Placental epithelial cell (primary cell): Measurements from ENCODE around the genes CROCC, PADI2 and PADI1.

GRCh38 chr1:16764098-16764585 lies 157.6 kb upstream of the CROCC start:
- CAGE, long polyA plus RNA, result no peak

- CAGE, long polyA plus RNA, result no peak
These were observed 7.9 kb upstream of the CROCC start for GRCh38 chr1:16913780-16914373.

DNA sequence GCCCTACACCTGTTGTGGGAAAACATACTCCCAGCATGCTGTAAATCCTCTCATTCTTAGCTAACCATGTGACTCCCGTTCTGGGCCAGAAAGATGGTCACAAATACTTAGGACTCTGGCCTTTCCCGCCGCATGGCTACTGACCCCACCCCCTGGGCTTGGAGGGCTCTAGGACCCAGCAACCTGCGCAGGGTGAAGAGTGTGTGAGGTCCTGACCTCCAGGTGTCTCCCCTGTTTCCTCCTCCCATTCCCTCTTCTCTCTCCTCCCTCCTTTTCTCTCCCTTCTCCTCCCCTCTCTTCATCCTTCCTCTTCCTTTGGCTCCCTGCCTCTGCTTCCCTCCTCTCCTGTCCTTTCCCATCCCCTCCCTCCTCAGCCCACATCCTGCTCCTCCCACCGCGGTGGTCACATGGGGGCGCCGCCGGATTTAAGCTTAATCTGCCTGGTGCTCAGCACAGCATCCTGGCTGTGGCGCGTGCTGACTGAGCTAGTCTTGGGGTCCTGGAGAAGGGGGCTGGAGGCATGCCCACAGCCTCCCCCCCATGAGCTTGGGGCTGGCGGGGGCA lies at the start of gene CROCC:
Gene CROCC (plus strand): TSS at position 453 of the 564 bp plus-strand sequence.
- CAGE, long polyA plus RNA, result no peak

GRCh38 chr1:16955673-16956339 lies 24.6 kb downstream of the MFAP2 start:
- CAGE, long polyA plus RNA, result no peak

GRCh38 chr1:17089368-17090026 lies 29.8 kb downstream of the PADI2 start:
- CAGE, long polyA plus RNA, result no peak

DNA sequence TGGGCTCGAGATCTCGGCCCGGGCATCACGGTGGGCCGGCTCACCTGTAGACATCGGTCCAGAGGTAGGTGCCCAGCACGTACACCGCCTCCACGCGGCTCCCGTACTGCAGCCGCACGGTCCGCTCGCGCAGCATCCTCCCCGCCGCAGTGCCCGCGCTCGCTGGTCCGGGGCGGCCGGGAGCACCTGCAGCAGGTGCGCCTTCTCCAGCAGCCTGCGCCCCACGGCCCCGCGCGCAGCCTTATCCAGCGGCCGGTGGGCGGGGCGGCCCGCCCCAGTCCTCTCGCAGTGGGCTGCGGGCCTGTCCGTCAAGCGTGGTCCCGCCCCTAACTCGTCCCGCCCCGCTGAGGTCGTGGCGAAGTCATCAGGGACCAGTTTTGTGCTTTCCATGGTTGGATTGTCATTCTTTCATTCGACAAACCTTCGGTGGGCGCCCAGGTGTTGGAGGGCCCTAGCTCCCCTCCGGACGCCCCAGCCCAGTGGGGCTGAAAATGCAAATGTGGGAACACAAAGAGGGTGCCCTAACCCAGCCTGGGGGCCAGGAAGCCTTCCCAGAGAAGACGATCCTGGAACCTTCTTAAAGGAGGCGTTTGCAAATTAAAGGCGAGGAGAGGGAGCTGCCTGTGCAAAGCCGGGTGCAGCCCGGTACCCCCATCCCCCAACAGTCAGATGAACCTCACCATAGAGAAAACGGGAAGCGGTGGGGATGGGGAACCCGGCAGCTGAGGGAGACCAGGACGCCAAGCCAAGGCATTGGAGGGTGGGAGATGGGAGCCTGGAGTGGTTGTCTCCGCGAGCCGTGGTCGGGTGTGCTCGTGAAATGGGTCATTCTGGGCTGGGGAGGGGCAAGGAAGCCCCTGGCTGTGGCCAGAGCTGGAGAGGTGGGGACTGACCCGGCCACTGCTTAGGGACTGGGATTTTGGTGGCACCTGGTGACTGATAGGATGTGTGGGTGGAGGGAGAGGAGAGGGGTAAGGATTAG lies at the start of gene PADI2:
Gene PADI2 (minus strand): TSS at position 216 of the 982 bp plus-strand sequence.
- CAGE, long polyA plus RNA, result no peak

DNA sequence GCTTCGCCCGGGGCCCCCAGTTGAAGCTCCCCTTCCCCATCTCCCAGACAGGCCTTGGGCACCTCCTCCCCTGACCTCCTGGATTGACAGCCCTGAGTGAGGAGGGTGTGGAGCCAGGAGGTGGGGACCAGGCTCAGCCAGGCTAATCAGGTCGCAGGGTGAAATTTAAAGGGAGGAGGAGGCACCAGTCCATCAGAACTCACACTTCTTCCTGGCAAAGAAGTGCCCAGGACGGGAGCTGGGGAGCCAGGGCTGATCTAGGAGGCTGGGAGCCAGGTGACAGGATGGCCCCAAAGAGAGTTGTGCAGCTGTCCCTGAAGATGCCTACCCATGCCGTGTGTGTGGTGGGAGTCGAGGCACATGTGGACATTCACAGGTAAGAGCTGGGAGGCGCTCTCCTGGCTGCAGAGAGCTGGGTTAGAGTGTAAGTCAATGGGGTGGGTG lies at the start of gene PADI1:
Gene PADI1 (plus strand): TSS at position 195 of the 444 bp plus-strand sequence.
- CAGE, long polyA plus RNA, result no peak

DNA sequence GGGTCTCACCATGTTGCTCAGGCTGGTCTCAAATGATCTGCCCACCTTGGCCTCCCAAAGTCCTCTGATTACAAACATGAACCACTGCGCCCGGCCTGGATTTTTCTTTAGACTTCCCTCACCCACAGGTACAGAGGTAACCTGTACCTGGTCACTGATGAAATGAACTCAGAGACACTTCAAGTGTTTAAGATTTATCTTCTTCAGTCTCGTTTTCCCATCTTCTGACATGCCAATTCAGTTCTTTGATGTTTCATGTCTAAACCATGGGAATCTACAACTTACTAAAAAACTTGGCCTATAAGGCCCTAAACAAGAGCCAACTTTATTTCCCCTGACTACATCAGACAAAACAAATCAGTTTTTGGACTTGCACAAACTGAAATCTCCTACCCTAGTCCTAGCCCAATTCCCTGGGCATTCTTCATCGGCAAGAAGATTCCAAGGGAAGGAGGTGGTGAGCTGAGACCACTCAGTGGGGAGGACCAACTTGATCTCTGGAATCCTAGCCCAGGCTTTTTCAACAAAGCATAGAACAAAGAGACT lies 24.6 kb downstream of the RCC2 start:
- CAGE, long polyA plus RNA, result no peak

DNA sequence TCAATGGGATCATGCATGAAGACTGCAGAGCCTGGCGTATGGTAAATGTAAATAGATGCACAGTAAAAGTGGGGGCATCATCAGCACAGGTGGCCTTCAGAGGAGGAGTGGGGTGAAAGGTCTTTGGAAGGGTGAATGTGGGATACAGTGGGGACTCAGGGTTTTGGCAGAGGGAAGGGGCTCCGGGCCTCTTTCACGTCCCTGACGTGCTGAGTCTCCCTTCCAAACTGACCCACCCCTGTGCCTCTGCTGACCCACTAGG lies 8.5 kb upstream of the ARHGEF10L start:
- CAGE, long polyA plus RNA, result no peak

DNA sequence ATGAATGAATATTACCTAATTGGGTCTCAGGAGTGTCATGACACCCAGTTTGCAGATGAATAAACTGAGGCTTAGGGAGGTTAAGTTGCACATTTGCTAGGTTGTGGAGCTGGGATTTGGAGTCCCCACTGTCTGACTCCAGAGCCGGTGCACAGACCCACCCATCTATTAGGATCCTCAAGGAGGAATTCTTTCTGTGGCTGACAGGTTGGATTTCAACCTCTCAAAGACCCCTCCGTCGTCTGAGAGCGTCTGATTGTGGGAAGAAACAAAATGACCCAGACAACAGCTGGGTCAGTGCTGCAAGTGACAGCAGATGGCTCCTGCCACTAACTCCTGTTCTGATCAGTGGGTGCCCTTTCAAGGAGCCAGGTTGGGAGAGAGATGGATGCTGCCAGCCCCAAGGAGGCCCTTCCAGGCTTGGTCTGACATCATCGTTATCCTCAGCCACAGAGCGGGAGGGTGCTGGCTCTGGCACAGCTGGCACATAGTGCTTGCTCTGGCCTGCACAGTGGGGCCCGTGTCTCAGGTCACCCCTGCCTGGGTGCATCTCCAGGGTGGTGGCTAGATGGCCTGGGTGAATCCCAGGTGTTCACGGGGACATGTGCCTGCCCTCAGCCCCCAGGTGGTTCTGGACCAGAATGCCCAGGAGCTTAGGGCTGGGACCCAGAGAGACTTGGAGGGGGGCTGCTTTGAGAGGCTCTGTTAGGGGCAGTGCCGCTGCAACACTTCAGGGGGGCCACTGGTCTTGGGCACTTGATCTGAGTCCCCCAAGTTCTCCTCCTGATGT lies 24.3 kb downstream of the ARHGEF10L start:
- CAGE, long polyA plus RNA, result no peak

GRCh38 chr1:17584082-17584839 lies 44.8 kb downstream of the ARHGEF10L start:
- CAGE, long polyA plus RNA, result no peak

DNA sequence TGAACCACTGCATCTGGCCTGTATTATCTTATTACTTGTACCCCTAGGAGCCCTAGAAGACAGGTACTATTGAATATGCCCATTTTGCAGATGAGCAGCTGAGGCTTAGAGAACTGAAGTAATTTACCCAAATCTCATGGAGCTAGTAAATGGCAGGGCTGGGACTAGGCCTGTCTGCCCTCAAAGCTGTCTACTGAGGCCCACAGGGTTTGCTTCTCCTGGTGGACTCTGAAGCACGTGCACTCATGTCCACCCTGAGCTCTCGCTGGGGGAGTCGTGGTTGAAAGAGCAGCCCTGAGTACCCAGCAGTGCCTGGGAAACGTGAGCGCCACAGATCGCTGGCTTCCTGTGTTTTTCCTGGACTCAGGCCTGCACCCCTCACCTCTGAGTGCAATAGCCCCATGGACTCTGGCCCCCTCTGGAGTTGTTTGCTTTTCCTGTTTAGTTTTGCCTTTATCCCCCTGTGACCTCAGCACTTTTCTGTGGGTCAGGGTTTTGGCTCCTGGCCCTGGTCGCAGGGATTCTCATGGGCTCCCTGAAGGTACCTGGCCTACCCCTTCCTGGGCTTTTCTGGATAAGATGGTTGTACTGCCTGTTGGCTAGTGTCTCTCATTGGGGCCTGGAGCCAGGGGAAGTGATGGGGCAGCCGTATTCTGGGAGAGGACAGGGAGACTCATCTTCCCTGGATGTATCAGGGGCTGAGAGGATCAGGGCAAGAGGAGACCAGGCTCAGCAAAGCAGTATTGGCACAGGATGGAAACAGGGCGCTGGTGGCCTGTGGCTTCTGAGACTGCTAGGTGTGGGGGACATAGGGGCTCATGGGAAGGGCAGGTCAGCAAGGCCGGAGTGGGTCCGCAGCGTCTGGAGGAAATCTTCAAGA lies 52.6 kb downstream of the ARHGEF10L start:
- CAGE, long polyA plus RNA, result no peak

GRCh38 chr1:17654326-17655074 lies 100.6 kb upstream of the ACTL8 start:
- CAGE, long polyA plus RNA, result no peak

DNA sequence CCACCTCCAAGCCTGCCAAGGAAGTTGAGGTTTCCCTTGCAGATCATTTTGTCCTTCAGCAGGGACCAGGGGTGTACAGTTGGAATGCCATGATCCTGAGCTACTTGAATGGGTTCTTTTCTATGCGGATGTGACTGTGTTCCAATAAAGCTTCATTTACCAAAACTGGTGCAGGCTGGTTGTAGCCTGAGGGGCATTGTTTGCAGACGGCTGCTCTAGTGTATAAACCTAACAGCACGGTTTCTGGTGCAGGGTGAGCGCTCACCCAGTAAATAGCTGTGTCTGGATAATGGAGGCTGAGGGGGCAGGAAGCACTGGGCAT lies 72.8 kb upstream of the ACTL8 start:
- CAGE, long polyA plus RNA, result no peak

DNA sequence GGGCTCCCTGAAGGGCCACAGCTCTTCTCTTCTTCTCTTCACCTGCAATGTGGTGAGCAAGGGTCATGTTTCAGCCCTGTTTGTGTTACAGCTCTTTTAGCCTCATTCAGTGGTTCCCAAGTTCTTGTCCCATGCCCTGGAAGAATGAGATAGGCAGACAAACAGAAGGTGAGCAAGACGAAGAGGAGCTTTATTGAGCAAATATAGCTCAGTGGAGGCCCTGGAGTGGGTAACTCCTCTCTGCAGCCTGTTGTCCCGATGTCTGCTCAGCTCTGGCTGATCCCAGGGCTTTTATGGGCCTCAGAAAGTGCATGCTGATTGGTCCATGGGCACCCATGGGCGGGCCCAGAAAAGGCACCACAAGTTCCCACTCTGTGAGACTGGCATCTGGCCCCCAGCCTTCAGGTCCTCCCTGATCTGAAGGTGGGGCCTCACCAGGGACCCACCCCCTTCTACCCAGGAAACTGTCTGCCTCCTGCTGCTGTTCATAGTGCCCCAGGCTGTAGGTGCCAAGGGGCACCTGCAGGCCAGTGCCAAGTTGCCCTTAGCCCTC lies 35.2 kb downstream of the ACTL8 start:
- CAGE, long polyA plus RNA, result no peak

DNA sequence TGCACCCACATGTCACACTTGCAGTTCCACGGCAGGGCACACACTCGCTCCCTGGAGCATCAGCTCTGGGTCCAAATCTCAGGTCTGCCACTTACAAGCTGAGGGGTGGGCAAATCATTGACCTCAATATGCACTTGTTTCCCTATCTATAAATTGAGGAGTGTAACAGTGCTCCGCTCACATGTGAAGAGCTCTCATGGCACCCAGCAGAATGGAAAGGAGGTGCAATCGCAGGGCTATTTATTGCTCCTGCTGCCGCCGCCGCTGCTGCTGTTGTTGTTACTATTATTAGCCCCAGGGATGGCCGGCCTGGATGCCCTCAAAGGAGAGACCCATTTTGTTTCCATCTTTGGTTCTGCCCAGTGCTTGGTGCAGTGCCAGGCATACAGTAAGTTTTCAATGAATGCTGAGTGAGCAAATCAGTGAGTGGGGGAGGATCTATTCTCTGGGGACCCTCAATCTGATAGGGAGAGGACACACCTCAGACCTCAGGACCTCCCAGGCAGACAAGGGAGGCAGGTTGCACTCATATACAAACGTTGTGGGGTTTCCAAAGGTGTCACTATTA lies 136.1 kb downstream of the ACTL8 start:
- CAGE, long polyA plus RNA, result no peak

GRCh38 chr1:18481418-18481764 lies 661 bp downstream of the KLHDC7A start:
- CAGE, long polyA plus RNA, result no peak

DNA sequence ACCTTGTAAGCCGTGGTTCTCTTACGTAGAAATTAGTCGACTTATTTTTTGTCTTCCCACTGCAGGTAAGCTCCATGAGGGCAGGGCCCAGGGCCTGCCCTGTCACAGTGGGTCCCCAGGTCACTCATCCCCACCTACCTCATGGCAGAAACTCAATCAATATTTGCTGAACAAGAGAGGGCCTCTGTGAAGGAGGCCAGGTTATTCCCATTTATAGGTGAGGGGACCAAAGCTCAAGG lies 58.4 kb upstream of the PAX7 start:
- CAGE, long polyA plus RNA, result no peak

- CAGE, long polyA plus RNA, result no peak
These were observed 11.7 kb upstream of the TAS1R2 start for GRCh38 chr1:18871164-18871597.

DNA sequence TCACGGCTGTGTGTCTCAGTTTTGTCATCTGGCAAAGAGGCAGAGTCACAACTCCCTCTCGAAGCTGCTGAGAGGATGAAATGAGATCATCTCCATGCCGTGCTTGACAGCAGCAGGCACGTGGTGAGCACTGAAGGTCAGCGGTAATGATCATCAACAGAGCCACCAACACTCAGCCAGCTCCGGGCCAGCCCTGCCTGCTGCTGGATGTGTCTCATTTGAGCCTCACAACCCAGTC lies 19.8 kb downstream of the ALDH4A1 start:
- CAGE, long polyA plus RNA, result no peak